Heart (tissue), 3 donors: Measurements from ENCODE around the genes B4GAT1, CTSF, C11orf80 and PPP1CA.

GRCh38 chr11:66287839-66288512, 967 bp downstream of the YIF1A start:
- RAMPAGE, long total RNA, 2 experiments = no peak in any of the 2 experiments

- RAMPAGE, long total RNA, 2 experiments = no peak in any of the 2 experiments
Observed at GRCh38 chr11:66289929-66290331, 987 bp upstream of the YIF1A start.

DNA sequence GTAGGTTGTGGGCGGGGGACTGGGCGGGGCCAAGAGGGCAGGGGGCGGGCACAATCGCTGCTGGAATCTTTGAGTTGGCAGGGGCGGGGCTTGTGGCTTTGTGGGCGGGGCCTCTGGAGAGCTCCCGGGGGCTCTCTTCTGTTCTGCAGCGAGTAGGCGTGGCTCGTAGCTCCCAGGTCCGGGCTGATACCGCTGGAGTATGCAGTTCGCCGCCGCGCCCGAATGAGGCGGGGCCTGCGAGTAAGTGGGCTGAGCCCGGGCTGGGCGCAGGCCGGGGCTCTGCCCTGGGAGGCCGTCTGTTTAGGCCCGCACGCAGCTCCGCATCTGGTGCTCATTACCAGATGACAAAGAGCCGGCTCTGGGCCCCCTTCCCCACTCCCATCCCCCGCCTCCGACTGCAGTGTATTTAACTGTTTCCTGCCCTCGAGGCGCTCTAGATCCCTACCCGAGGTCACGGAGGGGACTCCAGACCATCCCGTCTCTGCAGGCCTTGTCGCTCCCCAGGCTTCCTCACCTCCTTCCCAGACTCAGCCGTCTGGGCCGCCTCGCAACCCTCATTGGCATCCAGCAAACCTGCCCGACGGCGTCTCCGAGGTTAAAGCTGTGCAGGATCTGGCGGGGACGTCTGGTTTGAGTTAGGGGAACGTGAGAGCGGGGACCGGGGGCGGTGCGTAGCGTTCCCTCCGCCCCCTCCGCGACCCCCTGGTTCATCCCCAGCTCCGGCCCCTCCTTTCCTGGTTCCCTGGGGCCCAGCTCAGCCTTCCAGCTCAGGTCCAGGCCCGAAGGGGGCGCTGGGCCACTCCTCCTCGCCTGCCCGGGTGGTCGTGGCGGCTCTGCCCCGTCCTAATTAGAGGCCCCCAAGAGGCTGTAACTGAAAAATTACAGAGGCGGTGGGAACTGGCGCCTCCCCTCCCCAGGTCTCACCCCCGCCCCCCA, 3.8 kb downstream of the CD248 start:
- RAMPAGE, long total RNA, 2 experiments = no peak in any of the 2 experiments

DNA sequence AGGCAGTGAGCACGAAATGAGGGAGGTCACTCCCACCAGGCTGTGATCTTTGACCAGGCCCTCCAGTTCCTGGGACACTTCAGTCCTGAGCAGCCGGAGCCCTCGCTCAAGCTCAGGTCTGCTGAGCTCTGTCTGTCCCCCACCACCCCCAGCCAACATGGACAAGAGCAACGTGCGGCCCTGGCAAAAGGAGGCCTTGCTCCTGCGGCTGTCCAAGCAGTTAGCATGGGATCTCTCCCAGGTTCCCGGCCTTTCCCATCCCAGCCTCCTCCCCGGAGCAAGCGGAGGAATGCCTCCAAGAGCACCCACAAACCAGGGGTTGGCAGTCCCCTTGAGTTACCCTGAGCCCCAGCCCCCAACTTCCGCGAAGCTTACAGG, 3.2 kb downstream of the CD248 start:
- RAMPAGE, long total RNA, 2 experiments = no peak in any of the 2 experiments

DNA sequence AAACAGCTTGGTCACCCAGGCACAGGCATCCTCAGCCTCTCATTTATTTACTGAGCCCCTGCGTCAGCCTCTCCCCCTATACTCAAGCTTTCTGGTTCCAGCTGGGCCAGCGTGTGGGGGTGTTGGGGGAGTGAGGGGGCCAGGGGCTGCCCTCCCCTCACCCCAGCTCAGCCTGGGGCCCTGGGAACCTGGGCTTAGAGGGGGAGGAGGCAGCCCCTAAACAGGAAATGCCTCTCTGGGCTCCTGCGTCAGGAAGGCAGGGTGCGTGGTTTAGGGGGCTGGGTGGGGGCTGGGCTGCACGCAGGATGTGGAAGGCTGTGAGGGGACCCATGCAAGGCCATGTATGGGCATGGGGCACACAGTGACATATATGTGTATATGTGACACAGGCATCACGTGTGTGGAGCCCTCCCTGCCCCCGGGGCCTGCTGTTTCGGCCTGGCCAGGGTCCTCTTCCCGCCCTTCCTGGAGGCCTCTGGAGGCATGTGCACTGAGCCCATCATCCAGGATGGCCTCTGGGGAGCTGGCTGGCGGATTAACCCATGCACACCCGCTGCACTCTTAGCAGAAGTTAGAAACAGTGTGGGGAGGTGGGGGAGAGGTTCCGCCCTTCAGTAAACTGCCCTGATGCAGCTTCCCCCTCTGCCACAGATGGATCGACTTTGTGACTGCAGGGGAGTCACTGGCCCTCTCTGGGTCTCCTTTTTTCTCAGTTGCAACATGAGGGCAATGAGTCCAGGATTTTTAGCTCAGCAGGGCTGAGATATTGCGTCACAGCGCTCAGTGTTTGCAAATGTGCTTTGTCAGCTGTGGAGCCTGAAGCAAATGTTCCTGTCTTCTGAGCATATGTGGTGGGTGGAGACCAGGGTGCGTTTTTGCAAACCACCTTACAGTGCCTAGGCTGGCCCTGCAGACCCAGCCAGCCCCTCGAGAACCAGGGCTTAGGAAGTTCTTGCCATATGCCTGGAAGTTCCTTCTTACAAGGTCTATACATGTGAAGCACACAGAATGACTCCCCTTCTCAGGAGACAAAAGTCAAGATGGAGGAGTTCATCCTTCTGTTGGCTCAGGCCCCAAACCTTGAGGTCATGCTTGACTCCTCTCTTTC, 1.2 kb upstream of the CD248 start:
- RAMPAGE, long total RNA, 2 experiments = no peak in any of the 2 experiments

- RAMPAGE, long total RNA, 2 experiments = no peak in any of the 2 experiments
Observed at GRCh38 chr11:66332254-66332866, 3.9 kb downstream of the RIN1 start.

DNA sequence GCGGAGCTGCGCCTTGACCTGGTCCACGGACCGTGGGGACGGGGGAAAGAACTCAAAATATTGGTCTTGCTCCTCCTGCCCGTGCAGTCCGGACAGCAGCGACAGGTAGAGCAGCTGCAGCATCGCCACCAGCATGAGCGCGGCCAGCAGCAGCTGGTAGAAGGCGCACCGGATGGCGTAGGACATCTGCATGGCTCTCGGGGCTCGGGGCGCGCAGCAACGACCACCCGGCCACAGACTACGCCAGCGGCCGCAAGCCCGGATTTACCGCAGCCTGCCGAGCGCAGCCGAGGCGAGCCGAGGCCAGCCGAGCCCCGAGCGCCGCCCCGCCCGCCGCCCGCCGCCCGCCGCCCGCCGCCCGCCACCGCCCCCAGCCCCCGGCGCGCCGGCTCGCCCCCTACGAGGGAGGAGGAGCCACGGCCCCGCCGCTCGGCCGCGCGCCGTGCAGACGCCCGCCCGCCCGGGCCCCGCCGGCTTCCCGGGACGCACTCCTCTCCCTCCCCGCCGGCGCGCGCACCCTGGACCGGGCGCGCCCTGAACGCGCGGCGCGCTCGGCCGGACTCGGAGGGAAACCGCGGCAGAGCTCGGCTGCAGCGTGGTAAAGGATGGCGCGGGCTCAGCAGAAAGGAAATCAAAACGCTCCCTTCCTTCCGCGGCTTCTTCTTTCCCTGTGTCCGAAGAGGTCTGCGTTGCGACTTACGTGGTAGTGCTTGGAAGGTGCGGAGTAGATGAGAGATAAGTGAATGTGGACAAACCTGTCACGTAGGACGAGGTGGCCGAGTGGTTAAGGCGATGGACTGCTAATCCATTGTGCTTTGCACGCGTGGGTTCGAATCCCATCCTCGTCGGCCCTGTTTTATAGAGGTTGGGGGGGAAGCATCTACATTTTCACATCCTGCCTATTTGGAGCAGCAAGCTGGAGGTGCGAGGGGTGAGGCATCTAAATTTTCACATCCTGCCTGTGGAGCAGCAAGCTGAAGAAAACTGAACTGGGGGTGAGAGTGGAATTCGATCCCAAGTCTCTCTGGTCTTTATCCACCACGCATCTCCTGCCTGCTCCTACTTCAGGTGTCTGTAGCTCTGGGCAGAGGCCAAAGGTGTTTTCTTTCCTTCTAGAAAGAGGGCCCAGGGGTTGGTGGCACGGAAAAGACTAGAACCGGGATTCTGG, at the start of gene B4GAT1:
Gene B4GAT1, minus strand, starts transcription at position 276 of the 1,168 bp plus-strand sequence.
- RAMPAGE, long total RNA, 2 experiments = no peak in any of the 2 experiments

GRCh38 chr11:66359420-66360057, 12.0 kb downstream of the SLC29A2 start:
- RAMPAGE, long total RNA, 2 experiments = no peak in any of the 2 experiments

DNA sequence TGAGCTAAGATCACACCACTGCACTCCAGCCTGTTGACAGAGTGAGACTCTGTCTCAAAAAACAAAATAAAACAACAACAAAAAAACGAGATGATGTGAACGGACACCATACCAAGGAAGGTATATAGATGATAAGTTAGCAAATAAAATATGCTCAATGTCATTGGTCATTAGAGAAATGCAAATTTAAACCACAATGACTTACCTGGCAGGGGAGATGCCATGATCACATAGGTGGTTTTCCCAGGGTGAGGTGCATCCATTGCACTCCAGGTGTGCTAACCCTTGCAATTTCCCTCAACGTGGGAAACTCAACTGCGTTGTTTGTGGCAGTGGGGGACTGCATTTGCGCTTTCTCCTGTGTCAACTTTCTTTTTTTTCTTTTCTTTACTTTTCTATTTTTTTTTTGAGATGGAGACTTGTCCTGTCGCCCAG, 21.7 kb upstream of the SLC29A2 start:
- RAMPAGE, long total RNA, 2 experiments = no peak in any of the 2 experiments

DNA sequence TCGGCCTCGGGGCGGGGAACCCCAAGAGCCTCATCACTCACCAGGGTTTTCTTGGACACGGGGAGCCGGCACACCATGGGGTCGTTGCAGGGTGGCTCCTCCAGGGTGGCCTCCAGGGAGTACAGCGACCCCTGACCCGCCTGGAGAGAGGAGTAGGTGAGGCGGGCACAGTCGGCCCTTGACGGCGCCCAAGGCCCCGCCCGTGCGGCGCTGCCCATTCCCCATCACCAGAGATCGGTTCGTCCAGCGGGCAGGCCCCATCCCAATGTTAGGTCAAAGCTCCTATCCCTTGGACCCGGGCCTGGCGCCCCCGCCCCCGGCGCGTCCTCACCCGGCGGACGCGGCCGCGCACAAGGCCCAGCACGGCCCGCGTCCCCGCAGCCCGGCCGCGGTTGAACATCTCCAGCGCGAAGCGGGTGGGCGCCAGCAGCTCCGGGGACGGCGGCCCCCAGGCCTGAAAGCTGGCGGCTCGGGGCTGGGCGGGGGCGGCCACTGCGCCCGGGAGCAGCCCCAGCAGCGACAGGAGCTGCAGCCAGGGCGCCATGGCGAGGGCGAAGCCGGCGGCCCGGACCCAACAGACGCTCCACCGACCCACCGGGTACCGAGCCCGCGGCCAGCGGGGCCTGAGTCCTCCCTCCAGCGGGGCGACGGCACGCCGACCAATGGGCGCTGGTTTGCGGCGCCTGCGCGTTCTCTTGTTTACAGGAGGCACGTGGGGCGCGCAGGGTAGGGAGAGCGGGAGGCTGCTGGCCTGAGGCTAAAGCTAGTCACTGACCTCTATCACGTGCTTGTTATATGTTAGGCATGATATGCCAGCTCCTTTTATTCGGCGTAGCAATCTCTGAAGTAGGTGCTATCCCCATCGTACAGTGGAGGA, at the start of gene CTSF:
Gene CTSF, minus strand, starts transcription at position 664 of the 877 bp plus-strand sequence.
- RAMPAGE, long total RNA, 2 experiments = no peak in any of the 2 experiments

DNA sequence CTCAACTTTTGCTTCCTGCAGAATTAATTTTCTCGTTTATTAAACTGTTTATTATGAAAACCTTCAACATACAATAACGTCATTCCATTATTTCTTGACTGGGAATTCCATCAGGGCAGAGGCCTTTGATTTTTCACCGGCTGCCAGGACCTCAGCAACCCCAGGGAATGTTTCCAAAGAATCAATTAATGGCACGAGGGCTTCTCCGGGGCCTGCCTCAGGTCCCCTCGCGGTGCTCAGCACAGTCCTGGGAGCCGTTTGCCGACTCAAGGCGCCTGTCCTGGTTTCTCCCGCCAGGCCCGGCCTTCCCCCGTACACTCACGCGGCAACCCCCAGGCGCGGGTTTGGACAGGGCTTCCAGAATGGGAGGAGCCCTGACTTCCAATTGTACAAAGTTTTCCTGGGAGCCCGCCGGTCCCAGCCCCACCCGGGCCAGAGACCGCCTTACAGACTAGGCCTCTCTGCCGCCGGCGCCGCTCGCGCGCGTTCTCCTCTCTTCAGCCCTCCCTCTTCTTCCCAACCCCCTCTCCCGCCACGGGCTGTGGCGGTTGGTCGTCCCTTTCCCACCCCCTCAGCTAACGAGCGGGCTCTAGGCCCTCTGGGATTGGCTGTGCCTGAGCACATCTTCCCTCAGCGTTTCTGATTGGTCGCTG, 397 bp upstream of the RBM14 start:
- RAMPAGE, long total RNA, 2 experiments = start-site peak on the minus strand in 1 of 2 experiments, centred at position 514 of the sequence, 5 reads per replicate

DNA sequence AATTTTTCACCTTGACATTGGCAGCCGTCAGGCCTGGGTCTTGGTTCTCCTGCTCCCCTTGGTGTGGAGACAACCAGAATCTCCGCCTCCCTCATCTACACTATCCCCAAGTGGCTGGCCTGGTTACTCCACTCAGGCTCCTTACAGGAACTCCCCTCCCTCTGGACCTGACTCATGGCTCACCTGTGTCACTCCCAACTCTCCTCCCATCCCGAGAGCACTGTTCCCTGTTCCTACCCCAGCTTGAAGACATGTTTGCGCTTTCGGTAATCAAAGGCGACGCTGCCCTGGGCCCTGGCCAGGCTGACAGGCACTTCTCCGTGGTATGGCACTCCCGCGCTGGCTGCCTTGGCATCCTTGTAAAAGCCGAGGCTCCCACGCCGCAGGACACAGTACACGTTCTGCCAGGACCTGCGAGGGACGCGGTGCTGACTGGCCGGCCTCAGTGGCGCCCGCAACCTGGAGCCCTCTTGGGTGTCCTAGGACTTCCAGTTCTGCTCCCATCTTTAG, 9.1 kb upstream of the RBM4B start:
- RAMPAGE, long total RNA, 2 experiments = no peak in any of the 2 experiments

GRCh38 chr11:66744545-66745645, at the start of gene C11orf80:
TSS of gene C11orf80 (plus strand) at chr11:66744769.
- RAMPAGE, long total RNA, 2 experiments = start-site peak on the minus strand in 1 of 2 experiments, at chr11:66744652-66744660 at its widest, 14 reads per replicate

DNA sequence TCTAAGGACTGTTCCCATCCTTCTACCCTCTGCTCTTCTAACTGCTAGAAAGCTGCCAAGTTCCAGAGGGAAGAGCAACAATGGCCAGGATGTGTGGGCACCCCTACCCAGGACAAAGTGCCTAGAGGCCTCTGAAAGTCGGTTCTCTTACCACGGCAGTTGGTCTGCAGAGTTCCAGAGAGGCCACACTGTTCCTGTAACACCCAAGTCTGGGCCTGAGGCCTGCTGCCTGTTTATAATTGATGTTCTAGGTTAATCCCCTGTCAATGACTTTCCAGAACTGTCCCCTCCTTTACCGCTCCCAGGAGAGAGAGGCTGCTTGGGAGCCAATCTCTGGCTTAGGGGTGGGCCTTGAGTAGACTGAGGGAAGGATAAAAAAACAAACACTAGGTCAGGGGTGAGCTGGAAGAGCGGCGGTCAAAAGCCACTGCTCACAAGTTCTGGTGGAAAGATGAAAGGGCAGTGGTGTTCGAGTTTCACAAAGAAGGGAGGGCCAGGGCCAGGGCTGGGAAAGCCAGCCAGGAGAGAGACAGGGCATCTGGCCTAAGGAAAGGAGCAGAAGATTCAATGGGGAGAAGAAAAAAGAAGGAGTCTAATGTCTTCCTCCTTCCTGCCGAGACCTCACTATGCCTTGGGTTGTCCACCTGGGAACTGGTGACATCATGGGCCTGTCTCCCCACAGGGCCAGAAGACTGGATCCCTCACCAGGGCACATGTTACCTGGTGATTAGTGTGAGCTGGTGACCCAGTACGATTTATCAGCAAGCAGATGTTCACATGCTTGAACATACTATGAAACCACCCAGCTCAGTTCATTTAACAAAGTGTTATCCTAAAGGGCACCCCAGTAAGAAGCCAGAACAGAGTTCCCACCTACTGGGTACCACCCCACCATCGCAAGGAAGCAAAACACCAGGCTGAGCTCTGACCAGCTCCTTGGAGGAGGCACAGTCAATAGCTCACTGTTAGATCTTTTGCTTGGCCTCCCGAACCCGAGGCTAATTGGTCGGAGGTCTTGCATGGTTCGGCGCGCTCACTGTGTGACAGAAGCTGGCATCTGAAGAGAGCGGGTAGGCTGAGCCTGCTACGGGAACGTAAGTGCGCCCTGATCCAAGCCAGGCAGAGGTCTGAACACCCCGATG, 50.1 kb downstream of the PC start:
- RAMPAGE, long total RNA, 2 experiments = no peak in any of the 2 experiments

- RAMPAGE, long total RNA, 2 experiments = no peak in any of the 2 experiments
Observed at GRCh38 chr11:67032825-67033365, 10.0 kb downstream of the SYT12 start.

DNA sequence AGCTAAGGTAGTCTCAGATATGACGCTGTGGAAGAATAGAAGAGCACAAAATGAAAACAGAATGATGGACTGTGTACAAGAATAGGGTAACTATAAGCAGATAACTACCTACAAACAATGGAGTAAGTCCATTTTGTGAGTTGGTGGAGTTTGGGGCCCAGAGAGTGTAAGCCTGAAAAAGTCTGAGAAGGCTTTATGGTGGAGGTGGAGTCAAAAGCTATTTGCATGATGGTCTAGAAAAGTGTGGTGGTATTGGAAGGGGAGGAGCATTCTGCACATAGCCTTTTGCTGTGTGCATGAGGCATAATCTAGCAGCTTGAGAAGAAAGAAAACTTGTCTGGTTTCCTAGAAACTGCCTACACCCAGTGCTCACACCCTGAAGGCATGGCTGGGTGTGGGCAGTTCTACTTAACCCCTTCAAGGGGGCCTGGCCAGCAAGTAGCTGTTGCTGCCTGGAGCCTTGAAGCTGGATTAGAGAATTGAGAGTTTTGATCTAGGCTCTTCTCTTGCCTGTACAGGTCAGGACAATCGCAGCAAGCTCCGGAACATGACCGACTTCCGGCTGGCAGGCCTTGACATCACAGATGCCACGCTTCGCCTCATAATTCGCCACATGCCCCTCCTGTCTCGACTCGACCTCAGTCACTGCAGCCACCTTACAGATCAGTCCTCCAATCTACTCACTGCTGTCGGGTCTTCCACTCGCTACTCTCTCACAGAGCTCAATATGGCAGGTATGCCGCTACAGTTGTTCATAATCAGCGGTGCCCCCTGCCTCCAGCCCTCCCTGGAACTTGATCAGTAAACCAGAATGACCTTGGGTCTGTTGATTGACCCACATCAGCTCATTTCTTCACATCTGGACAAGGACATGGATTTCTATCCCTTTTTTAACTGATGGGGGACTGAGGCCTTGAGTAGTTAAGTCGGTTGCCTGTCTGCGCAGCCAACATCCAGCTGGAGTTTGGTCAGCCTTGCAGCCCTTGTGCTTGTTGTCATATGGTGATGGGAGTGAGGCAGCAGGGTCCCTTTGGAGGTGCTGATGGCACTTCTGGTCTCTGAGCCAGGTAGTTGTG, 12.2 kb upstream of the GRK2 start:
- RAMPAGE, long total RNA, 2 experiments = no peak in any of the 2 experiments

- RAMPAGE, long total RNA, 2 experiments = no peak in any of the 2 experiments
Observed at GRCh38 chr11:67356736-67357839, 3.7 kb upstream of the POLD4 start.

DNA sequence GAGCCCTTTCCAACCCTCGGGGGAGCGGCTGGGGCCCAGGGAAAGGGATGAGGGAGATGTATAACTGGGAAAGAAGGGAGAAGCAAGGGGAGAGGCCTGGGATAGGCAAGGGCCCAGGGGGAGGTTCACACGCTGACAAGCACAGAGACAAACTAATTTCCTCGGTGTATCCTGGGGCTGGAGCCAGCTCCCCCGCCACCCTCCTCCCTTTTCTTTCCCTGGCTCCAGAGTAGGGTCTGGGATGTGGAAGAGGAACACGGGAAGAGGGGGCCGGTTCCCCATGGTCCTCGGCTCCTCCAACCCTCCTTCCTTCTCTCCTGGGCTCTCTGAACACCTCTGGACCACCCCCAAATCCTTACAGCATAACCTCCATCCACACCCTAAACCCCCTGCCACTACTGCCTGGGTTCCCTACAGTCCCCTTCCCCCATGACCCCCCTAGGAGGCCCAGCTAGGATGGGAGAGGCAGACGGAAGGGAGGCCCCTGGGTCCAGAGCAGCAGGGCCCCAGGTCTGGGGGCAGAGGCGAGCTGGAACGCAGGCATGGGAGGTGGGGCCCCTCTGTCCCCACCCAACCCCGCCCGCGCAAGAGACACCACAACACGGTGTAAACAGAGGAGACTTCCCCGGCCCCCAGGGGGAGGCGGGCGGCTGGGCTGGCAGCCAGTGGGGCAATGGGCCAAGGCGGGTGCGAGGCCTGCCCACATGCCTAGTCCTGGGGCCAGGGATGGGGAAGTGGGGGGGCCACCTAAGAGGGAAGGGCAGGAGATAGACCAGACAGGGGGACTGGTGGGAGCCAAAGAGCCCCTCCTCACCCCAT, 6.6 kb downstream of the CLCF1 start:
- RAMPAGE, long total RNA, 2 experiments = no peak in any of the 2 experiments

DNA sequence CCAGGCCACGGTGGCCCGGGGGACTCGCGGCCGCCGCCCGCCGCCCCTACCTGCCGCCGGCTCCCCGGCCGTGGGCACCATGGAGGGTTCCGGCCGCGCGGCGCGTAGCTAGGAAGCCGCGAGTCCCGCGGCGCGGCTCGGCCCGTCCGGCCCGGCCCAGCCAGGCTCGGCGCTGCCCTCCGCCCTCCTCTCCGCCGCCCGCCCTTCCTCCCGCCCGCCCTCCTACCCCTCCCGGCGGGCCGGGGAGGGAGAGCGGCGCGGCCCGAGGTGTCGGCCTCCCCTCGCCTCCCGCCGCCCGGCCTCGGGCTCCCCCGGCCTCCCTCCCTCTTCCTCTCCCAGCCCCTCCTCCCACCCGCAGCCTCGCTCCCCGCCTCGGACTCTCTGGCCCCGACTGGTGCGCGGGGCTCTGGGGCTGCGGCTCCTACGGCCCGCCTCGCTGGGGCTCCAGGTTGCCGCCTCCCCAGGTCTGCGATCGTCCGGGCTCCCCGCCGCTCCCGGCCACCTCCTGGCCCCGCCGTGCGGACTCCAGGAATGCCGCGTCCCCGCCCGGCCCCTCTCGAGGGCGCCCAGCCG, 496 bp downstream of the CLCF1 start:
- RAMPAGE, long total RNA, 2 experiments = no peak in any of the 2 experiments

DNA sequence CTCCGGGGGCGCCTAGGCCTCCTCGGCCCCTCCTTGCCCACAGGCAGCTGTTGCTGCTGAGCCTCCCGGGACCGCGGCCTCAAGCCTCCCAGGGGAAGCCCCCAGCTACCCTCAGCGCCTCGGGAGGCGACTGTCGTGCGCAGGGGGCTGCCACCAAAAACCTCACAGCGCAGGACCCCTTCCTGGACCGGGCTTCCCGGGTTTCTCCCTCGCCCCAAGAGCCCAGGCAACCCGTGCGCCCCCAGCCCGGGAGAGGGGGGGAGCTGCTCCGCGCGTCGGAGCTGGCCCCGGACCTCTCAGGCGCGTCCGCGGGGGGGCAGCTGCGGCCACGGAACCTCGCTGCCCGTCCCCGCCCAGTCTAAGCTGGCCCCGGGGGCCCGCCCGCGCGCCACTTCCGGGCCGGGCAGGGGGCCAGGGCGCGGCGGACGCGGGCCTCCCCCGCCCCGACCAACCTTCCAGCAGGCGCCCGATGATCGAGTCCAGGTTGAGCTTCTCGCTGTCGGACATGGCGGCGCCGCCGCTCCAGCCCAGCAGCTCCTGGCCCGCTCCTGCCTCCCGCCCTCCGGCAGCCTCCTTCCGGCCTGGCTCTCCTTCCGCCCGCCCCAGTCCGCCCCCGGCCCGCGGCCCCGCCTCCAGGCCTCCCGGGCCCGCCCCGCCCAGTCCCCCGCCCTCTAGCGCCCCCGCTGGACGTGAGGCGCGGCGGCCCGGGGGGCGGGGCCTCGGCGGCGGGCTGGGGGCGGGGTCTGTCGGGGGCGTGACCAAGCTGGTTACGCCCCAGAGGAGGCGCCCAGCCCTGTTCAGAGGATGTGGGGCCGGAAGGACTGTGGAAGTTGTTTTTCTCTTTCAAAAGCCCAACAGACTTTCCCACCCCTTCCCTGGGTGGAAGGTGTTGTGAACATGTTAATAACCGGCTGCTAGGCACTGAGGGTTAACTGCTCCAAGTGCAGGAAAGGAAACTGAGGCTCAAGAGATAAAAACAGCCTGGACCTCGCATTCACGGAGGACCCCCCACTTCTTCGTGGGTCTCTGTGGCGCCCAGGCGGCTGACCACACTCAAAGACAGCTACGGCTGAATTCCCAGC, at the start of gene PPP1CA:
Gene PPP1CA, minus strand, starts transcription at position 583 of the 1,082 bp plus-strand sequence.
- RAMPAGE, long total RNA, 2 experiments = start-site peak on the minus strand in 2 of 2 experiments, centred at positions 279 to 558 of the sequence, 64 to 1,189 reads per replicate